Vagina (tissue), 1 donor: ENCODE data around the genes TSPAN6, ARL13A, TCEAL2, BEX1 and NXF3.

- PRO-cap: no peak
- RAMPAGE, long total RNA: no peak
Measured at GRCh38 chrX:96994393-96994891, 110.7 kb downstream of the RPA4 start.

DNA sequence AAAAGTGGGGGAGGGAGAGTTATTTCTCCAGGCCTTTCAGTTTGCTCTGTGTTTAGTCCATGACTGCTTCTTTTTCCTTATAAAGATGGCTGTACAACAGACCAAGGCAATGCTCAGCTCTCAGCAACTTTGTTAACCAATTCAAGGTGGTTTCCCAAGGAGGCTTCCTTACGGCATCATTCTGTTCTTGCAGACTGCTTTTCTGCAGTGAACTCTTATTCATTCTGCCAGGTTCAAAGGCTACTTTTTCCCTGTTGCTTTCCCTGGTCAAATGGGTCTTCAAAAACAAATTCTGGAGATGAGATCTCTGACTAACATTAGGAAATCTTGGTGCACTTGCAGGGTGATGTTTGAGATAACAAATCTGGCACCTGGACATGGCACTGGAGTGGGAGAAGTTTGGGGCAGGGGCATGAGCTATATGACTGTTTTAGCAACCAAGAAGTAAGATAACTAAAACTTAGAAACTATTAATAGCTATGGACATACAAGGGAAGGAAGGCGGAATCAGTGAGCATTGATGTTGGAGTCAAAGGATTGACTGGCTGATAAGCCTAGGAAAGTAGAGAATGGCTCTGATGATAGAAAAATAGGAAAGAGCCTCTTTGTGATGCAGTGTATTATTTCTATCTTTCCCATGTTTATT, 129.8 kb downstream of the RPA4 start:
- PRO-cap: no peak
- RAMPAGE, long total RNA: start-site peak on the plus strand centred at position 106 of the sequence, 136 bp wide, 17 reads; start-site peak on the plus strand centred at position 285 of the sequence, 22 bp wide, 6 reads

DNA sequence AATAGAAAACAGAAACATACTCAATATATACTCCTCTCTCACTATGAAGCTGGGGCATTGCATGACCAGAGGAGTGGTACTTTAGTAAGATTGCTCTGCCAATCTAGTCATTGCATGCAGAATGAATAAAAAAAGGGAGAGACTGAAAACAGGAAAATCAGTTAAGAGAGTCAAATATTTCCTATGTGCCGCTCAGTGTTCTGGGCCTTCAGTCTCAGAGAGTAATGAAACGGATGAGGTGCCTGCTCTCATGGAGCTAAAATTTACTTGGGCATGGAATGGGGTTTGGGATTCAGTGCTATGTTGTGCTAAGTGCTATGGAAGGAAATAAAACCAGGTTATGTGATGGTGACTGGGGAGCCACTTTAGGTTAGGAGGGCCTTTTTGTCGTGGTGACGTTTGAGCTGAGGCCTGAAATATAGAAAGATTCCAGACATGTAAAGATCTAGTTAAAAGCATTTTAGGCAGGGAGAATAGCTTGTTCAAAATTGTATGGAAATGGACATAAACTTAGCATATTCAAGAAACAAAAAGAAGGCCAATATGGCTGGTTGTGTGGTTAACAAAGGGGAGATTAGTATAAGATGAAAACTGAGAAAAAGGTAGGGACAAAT, 381.6 kb downstream of the RPA4 start:
- PRO-cap: no peak
- RAMPAGE, long total RNA: start-site peak on the plus strand centred at position 466 of the sequence, 392 bp wide, 18 reads

DNA sequence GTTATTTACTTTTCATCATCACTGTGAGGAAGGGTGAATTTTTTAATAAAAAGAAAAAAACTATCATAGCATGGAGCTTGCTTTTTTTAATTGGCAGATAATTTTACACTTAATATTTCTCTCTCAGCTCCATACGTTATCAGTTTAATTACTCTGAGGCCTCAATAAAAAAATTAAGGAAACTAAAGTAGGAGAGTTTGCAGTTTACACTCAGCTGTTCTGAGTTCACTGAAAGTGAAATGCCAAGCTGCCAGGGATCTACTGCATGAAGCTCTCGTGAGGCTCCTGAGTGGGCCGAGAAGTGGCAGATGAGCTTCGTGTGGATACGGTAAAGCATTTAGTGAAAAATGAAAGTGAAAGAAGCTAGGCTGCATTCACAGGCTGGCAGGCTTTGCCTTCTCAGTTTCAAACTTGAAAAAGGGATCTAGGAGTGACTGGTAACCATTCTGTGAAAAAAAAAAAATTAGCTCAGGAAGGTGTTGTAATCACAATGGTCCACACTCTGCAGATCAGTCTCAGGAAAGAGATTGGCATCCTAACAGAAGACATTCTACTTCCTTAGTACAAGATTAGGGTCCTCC, 679.8 kb downstream of the RPA4 start:
- PRO-cap: no peak
- RAMPAGE, long total RNA: no peak

- PRO-cap: no peak
- RAMPAGE, long total RNA: no peak
Measured at GRCh38 chrX:97617018-97617488, 733.3 kb downstream of the RPA4 start.

GRCh38 chrX:100635829-100637329, at the start of gene TSPAN6:
Gene TSPAN6, minus strand, starts transcription at chrX:100636806.
- PRO-cap: unidirectional peak, minus-strand start at chrX:100636732
- RAMPAGE, long total RNA: start-site peak on the minus strand at chrX:100636724-100636841, 162 reads

DNA sequence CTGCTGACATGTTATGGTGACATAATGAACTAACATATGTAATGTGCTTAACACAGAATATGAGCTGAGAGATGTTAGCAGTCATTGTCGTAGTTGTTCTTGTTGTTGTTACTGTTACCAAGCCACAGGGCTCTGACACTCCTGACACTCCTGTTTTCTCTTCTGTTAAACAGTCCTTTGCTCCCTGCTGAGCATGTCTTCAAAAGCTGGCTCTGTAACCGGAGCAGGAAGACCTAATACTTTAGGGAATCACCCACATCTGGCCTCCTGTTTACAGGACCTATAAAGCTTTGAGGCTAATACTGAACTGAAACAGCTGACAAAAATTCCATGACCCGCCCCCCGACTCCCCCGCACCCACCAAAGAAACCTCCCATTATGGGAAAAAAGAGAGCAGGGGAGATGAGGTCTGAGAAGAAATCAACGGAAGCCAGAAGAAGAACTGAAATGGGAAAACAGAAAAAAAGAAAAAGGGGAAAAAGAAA, 5.1 kb downstream of the SRPX2 start:
- PRO-cap: no peak
- RAMPAGE, long total RNA: no peak

GRCh38 chrX:100731176-100731985, 540 bp downstream of the SYTL4 start:
- PRO-cap: bidirectional peak, plus-strand start at chrX:100731639, minus-strand start at chrX:100731530
- RAMPAGE, long total RNA: no peak

DNA sequence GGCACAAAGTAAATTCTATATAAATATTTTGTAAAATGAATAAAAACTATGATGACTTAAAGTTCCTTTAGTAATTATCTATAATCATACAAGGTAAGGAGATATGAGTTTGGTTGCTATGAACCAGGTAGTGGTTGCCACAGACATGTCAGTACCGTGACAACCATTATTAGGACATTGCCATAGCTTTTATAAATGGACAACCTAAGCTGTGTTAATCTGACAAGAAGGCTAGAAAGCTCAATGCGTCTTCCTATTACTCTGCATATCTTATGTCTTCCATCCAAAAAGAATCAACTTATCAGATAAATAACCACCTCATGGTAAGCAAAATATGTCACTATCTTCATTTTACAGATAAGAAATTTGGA, at the start of gene ARL13A:
TSS of gene ARL13A (plus strand) at position 222 of the 371 bp plus-strand sequence.
- PRO-cap: no peak
- RAMPAGE, long total RNA: no peak

GRCh38 chrX:101079762-101080752, 1.4 kb downstream of the TMEM35A start:
- PRO-cap: bidirectional peak, plus-strand start at chrX:101080210, minus-strand start at chrX:101079896
- RAMPAGE, long total RNA: no peak

- PRO-cap: no peak
- RAMPAGE, long total RNA: no peak
Measured at GRCh38 chrX:101093380-101093809, 4.6 kb upstream of the CENPI start.

DNA sequence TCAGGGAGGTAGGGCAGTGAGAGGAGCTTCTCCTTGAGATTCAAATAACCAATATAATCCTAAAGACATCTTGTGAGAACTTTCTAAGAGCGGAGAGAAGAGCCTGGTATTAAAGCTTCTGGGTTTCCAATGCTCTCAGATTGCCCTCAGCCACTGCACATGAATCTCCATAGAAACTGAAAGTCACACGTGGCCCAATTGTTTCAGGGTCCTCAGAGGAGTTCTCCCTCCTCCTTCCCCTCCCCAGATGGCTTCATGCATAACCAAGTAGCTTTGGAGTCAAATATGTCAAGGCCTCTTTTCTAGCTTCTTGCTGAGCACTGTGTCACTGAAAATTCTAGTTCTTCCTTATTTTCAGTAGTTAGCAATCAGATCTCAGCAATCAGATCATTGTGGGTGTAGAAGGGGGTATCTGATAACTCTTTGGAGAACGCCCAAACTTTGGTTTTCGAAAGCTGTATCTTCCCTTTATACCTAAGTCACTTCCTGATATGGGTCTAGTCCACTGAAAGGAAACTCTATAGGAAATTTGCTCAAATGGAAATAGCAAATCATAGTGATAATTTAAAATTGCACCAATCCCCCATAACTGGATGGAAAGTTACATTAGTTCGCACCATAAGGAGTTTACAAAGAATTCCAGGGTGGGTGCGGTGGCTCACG, 2.2 kb downstream of the BTK start:
- PRO-cap: no peak
- RAMPAGE, long total RNA: no peak

GRCh38 chrX:101409195-101409503, 1.1 kb downstream of the HNRNPH2 start:
- PRO-cap: no peak
- RAMPAGE, long total RNA: no peak

- PRO-cap: unidirectional peak, plus-strand start at chrX:101417897; unidirectional peak, plus-strand start at chrX:101418061; bidirectional peak, plus-strand start at chrX:101418280, minus-strand start at chrX:101418225; unidirectional peak, minus-strand start at chrX:101418646
- RAMPAGE, long total RNA: start-site peak on the plus strand at chrX:101418039-101418097, 95 reads; start-site peak on the plus strand at chrX:101418258-101418290, 323 reads
Measured at GRCh38 chrX:101417550-101418807, 10.0 kb downstream of the HNRNPH2 start.

DNA sequence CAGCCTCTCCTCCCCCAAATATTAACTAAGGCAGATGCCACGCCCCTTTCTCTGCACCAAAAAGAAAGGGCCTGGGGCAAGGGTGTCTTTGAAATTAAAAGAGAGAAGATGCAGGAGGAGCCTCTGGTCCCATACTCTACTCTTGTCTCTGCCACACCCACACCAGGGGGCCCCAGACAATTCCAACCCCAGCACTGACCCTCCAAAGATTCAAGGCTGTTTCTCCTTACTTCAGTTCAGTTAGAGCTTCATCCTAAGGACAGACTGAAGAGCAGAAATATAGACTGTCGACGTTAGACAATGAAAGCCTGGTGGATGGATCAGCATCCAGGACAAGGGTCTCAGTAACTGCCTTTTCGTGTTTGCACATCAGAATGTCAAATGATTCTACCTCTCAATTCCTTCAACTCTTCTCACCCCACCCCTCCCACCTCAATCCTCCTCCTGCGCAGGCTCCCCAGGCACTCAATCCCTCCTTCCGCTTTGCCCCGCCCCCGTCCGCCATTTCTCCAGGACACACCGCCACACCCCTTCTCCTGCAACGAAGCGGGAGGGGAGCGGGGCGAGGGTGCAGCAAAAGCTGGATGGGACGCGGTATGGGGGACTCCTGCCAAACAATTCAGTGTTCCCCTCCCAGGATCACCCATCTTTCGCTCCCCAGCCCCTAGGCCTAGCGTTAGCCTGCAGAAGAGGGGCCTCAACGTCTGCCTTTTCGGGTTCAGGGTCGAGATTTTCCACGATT, 1.2 kb downstream of the ARMCX2 start:
- PRO-cap: unidirectional peak, plus-strand start at position 541 of the sequence
- RAMPAGE, long total RNA: no peak

DNA sequence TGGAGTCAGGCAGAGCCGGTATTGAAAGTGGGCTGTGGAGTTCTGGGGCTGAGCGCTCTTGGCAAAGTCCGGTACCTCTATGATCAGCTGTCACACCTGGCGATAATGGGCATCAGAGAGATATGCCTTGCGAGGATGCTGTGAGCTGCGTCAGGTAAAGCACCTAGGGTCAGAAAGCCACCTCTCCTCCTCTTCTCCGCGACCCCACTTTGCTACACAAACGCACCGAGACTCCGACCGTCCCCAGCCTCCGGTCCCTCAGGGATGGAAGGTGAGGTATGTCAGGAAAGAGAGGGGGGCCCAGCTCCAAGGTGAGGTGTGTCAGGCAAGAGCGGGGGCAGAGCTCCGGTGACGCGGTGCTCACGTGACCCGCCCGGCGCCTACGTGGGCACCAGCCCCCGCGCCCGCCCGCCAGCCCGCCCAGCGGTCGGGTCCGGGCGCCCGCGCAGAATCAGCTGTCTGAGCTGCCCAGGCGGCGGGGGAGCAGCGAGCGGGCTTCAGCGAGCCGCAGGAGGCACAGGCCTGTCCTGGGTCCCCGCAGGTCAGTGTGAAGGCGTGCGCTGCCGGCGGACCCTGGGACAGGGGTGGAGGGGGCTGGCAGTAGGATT, at the start of gene TCEAL2:
TSS of gene TCEAL2 (plus strand) at position 414 of the 608 bp plus-strand sequence.
- PRO-cap: bidirectional peak, plus-strand start at position 414 of the sequence, minus-strand start at position 350 of the sequence
- RAMPAGE, long total RNA: start-site peak on the plus strand centred at position 457 of the sequence, 73 bp wide, 609 reads

DNA sequence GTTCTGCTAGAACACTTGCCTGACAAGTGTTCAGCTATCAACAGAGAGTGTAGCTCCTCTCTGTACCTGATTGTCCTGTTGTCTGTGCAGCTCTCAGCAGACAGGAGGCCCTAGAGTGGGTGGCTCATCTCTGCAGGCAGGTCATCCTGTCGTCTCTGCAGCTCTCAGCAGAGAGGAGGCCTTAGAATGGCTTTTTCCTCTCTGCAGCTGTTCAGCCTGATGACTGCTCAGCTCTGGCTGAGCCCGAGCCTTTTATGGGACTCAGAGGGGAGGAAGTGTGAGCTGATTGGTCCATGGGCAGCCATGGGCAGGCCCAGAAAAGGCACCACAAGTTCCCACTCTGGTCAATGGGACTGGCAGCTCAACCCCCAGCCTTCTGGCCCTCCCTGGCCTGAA, 92.2 kb downstream of the NXF2 start:
- PRO-cap: no peak
- RAMPAGE, long total RNA: no peak

DNA sequence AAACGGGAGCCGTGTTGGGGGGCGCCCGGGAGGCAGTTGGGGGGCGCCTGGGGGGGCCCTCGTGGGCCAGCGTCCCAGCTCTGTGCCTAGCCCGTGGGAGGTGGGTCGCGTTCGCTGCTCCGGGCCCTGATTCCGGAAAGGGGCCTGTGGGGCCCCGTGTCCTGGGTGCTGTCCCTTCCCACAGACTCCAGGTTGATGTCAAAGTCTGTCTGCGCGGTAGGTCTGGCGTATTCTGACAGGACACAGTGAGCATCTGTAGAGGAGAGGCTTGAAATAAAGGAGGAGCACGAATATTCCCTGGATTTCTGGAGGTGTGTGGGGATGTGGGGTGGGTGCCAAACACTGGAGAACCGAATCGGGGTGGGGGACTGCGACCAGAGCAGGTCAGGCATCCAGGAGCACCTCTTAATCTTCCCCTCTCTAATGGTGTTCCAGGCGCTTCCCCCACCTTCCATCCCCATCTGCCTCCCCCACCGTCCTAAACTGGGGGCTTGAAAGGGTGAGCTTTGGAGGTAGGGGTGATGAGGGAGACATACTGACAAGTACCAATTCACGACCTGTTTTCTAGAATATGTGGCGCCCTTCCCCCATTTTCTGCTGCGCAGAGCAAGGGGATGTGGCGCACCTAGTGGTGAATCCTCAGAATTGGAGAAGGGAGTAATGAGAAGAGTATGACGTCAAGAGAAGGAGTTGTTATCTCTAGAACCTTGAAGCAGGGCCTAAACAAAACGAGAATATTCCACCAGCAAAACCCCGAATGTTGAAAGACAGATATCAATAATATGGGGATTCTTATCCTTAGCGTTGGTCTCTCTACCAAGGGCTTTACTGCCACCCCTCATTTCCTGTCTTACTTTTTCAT, 903 bp downstream of the GPRASP1 start:
- PRO-cap: unidirectional peak, minus-strand start at position 234 of the sequence; unidirectional peak, minus-strand start at position 601 of the sequence
- RAMPAGE, long total RNA: no peak

- PRO-cap: unidirectional peak, minus-strand start at chrX:103064171
- RAMPAGE, long total RNA: start-site peak on the minus strand at chrX:103063642-103063727, 6 reads; start-site peak on the minus strand at chrX:103064124-103064209, 81 reads
Measured at GRCh38 chrX:103063451-103064632, at the start of gene BEX1. Gene BEX1, minus strand, starts transcription at chrX:103064171.

DNA sequence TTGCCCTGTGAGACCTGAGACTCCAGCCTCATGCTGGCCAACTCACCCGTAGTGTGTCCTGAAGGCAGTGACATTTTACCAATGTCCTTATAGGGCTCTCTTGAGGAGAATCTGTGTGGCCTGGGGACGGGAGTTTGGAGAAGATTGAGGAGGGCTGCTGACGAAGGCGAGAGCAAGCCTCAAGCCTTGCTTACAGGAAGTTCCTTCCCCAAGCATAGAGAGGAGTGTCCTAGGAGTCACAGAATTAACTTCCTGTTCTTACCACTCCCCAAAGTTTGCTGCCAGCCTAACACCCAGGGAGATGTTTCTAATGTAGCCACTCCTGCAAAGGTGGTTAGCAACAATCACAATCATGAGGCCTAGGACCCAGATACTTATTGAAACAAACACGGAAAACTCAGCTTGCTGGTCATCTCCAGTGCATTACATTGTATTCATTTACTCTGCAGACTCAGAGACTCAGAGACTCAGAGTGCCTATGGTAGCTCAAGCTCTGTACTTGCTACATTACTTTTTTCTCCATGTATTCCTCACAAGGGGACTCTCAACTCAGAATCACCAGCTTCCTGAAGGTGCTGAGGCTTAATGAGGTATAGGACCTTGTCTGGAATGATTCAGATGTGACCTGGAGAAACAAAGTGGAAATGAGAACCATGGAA, at the start of gene NXF3:
TSS of gene NXF3 (minus strand) at position 194 of the 659 bp plus-strand sequence.
- PRO-cap: no peak
- RAMPAGE, long total RNA: no peak